M059J (cell line): Measurements from ENCODE around the gene VSNL1.

DNA sequence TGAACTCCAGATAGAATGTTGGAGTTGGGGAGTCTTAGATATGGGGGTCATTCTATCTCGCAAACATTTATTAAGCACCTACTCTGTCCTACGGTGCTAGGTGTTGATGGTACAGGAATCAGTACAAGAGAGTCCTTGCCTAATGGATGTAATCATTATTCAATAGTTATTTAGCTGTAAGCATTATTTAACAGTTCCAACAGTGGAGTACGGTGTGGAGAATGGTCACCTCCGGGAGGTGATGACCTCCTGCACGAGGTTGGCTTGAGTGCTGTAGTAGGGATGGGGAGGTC, 14.2 kb downstream of the TRIB2 start:
- RAMPAGE, long total RNA = no peak

- RAMPAGE, long total RNA = no peak
Observed at GRCh38 chr2:12734622-12735483, 18.1 kb downstream of the TRIB2 start.

DNA sequence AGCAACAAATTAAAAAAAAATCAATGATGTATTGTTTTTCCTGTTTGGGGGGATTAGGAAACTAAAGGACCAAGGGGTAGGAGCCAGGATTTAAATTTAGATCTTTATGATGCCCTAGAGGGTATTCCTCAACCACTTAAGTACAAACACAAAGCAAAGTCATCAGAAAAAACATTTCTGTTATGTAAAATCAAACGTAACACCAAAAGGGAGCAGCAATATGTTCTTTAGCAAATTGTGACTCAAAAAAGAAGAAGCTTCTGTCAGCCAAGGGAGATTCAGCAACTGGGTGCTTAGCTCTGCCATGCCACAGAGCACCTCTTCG, 212.5 kb downstream of the TRIB2 start:
- RAMPAGE, long total RNA = no peak

GRCh38 chr2:13000650-13001117, 283.9 kb downstream of the TRIB2 start:
- RAMPAGE, long total RNA = no peak

DNA sequence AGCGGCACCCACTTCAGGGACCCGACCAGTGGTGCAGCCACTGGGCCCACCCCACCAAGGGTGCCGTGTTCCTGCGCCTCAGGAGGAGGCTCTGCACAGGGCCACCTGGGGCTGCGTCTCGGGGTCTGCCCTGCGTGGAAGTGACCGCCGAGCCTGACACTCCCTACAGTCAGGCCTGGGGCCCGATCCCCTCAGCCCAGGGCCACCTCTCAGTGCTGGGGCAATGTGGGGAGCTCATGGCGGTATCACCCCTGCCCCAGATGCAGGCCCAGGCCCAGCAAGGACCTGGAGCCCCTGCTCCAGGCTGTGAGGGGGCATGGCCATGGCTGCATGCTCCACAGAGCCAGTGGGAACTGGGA, 452.7 kb downstream of the LRATD1 start:
- RAMPAGE, long total RNA = no peak

- RAMPAGE, long total RNA = no peak
Observed at GRCh38 chr2:15669692-15669922, 77.9 kb downstream of the DDX1 start.

GRCh38 chr2:15943030-15943939, 2.9 kb downstream of the MYCN start:
- RAMPAGE, long total RNA = no peak

- RAMPAGE, long total RNA = no peak
Observed at GRCh38 chr2:16126561-16126944, 186.2 kb downstream of the MYCN start.

GRCh38 chr2:16550269-16550693, 115.4 kb downstream of the CYRIA start:
- RAMPAGE, long total RNA = no peak

GRCh38 chr2:16550694-16551453, 114.8 kb downstream of the CYRIA start:
- RAMPAGE, long total RNA = no peak

DNA sequence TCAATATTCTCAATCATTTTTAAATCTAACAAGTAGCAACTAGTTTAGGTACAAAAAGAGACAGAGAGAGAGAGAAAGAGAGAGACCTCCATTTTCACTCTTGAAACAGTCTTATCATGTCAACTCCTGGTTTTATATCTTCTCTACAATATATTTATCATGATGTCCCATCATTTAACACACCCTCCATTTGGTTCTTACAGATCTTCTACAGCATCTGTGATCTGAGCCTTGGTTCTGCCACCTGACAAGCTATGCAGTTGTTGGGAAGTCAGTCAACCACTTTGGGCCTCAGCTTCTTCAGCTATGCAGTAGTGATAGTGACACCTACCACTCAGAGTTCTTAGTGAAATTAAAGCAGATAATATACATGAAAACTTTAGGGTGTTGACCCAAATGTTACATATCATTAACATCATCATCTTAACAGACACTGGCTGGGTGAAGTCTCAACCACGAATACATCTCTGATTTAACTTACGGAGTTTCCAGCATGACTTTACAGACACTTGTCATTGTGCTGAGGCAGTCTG, 105.1 kb downstream of the CYRIA start:
- RAMPAGE, long total RNA = no peak

GRCh38 chr2:16563945-16564510, 101.6 kb downstream of the CYRIA start:
- RAMPAGE, long total RNA = no peak

- RAMPAGE, long total RNA = no peak
Observed at GRCh38 chr2:16605843-16607080, 59.4 kb downstream of the CYRIA start.

DNA sequence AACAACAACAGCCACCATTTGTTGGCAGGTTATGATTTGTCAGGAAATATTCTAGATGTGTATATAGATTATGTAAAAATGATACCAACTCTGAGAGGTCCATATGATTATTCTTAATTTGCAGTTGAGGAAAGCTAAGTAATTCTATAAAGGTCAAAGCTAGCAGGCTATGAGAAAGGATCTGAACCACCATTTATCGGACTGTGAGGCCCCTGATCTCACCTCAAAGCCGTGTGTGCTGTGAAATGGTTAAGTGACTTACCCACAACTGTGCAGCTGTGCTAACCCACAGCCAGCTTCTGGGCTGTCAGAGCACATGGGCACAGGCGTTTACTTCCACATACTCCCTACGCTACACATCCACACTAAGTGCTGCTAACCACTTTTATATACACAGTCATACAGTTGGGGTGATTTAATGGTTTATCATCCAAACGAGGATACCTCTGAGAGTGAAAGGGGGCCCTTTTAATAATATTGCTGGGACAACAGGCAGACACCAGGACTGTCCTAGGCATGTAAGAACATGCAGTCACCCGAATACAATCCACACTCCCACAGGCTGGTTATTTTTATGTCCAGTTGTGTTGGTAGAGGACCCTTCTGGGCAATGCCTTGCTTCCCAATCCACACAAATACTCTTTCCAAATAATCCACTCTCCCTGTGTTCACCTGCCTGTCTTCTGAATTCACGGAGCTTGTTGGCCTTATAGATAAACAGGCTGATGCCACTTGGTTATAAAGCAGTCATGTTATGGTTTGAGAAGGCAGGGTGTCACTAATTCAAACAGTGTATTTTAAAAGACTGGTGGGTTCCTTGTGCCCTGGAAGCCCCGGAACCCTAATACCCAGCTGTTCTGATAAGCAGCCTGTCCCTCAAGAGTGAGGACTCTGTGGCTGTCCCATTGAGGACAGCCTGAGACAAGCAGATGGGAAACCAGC, 37.2 kb downstream of the CYRIA start:
- RAMPAGE, long total RNA = no peak

GRCh38 chr2:16635549-16636956, 29.6 kb downstream of the CYRIA start:
- RAMPAGE, long total RNA = no peak

GRCh38 chr2:16652460-16653034, 13.1 kb downstream of the CYRIA start:
- RAMPAGE, long total RNA = no peak

GRCh38 chr2:16712904-16713440, 47.3 kb upstream of the CYRIA start:
- RAMPAGE, long total RNA = no peak

DNA sequence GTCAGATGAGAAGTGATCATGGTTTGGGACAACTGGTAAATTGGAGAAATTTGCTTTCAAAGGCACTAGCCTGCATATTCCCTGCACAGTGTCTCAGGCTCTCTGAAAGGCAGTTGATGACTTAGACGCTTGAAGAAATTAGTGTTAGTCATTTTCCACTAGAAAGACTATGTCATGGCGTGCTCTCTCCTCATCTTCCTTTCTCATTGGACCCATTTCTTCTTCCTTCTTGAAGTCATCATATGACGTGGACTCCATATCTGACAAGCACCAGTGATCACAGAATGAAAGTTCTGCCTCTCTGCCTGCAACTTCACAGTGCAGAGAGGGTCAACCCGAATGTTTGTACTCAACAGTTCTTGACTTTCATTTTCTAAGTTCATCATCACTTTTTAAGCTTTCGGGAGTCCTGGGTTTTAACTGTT, 63.7 kb upstream of the CYRIA start:
- RAMPAGE, long total RNA = no peak

DNA sequence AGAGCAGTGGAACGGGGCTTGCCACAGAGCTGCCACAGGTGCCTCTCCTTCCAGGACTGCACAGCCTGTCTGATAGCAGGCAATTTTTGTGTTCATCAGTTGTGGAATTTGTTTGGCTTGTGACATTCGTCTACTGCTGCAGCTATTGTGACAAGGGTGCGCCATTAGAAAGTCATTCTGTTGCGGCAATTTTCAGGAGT, 109.6 kb upstream of the CYRIA start:
- RAMPAGE, long total RNA = no peak

- RAMPAGE, long total RNA = no peak
Observed at GRCh38 chr2:17540286-17540958, at the start of gene VSNL1. TSS of gene VSNL1 (plus strand) at chr2:17540696.